OVCAR3 (cell line): Measurements from ENCODE around the genes MYH14, SHANK1 and GPR32.

GRCh38 chr19:49858008-49858803, 9.2 kb downstream of the PNKP start:
- RRBS = 96% methylated on average over 10 of the region's 33 CpGs

GRCh38 chr19:49860951-49861513, 6.3 kb downstream of the PNKP start:
- RRBS = no CpG with 5 or more reads among the region's 20 CpGs

DNA sequence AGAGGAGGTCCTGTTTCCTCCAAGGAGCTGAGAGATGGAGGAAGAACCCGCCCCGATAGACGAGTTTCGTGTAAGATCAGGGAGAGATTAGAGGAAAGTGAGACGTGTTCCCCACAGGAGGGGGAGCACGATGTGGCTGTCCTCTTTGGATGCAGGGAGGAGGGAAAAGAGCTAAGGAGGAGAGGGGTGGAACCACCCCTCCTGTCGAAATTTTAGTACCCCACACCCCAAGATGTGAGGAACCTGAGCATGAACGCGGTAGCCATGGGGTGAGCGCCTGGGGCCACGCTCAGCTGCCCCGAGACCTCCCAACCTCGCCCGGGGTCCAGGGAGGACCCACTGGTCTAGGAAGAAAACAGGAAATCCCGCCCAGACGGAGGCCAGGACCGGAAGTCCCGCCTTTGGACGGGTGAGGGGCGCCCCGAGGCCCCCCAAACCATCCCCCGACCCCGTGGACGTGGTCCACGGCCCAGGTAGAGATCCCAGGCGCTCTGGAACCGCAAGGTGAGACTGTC, 1.2 kb downstream of the AKT1S1 start:
- RRBS = 9% methylated on average over 4 of the region's 27 CpGs

GRCh38 chr19:49887211-49887883, 9.3 kb downstream of the IL4I1 start:
- RRBS = 45% methylated on average over 5 of the region's 22 CpGs

DNA sequence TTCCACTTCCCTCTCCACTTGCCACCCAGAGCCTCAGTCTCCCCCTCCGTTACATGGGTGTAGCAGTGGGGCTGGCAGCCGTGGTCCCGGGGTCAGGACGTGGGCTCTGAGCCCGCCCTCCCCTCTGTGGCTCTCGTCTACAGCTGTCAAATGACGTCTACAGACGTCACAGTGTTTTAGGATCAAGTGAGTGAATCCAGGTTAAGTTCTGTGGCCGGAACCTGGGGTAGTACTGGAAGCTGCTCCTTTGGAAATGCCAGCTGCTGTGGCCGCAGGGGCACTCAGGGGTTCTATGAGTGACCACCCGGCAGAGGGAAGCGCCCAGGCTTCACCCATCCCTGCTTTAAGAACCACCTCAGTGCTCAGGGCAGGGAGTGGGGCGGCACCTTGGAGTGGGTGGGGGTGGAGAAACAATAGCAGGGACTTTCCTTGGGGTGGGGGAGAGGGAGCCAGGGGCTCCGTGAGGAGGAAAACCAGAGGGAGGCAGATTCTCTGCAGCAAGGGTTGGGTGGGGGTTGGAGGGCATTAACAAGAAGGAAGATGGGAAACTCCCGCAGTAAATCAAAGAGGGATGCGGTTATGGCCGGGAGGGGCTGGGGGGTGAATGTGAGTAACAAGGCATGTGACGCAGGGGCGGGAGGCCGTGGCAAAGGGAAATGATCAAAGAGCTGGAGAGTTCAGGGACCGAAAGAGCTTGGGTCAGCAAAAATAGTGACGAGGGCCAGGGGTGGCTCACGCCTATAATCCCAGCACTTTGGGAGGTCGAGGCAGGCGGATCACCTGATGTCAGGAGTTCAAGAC, 836 bp upstream of the IL4I1 start:
- RRBS = 13% methylated on average over 2 of the region's 25 CpGs

DNA sequence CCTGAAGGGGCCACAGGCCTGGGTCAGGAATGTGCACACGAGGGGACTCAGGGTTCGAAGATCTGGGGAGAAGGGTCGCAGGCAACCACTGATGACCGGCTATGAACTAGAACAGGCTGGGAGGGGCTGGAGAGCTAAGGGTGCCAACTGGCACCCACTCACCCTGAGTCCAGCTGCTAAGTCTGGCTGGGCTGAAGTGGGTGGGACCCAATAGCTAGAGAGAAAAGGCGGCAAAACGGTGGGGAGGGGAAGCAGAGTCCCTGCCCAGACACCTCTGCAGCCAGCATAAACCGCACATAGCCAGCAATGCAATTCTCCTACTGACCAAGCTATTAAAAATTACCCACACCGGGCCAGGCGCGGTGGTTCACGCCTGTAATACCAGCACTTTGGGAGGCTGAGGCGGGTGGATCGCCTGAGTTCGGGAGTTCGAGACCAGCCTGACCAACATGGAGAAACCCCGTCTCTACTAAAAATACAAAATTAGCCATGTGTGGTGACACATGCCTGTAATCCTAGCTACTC, 4.3 kb upstream of the ATF5 start:
- RRBS = no CpG with 5 or more reads among the region's 16 CpGs

GRCh38 chr19:49927483-49928142, 1.4 kb upstream of the ATF5 start:
- RRBS = no CpG with 5 or more reads among the region's 10 CpGs

GRCh38 chr19:49988187-49989228, 27.5 kb upstream of the SIGLEC11 start:
- RRBS = no CpG with 5 or more reads among the region's 23 CpGs

- RRBS = no CpG with 5 or more reads among the region's 3 CpGs
Observed at GRCh38 chr19:50027210-50027697, 1.4 kb downstream of the ZNF473 start.

- RRBS = no CpG with 5 or more reads among the region's 11 CpGs
Observed at GRCh38 chr19:50099004-50099307, 64.1 kb downstream of the IZUMO2 start.

DNA sequence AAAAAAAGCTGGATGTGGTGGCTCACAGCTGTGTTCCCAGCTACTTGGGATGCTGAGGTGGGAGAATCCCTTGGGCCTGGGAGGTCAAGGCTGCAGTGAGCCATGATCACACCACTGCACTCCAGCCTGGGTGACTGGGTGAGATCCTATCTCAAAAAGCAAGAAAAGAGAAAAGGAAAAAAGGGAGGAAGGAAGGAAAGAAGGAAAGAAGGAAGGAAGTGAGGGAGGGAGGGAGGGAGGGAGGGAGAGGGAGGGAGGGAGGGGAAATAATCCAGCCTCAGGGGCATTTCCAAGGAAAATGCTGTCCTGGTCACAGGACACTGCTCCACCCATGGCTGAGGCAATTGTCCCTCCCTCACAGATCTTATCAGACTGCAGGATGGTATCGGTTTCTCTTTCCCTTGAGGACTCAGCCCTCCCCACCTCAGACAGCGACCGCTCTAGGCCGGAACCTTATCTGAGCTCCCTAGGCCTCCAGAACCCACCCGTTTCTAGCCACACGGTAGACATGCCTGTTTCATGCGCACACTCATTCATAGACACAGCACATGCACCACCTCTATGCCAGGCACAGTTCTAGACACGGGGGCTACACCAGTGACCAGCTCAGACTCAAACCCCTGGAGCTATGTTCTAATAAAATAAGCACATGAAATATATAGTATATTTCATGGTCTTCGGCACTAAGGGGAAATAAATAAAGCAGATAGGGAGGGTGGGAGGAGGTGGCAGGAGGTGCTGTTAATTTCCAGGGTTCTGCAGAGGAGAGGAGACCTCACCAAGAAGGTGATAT, 10.0 kb upstream of the IZUMO2 start:
- RRBS = no CpG with 5 or more reads among the region's 9 CpGs

GRCh38 chr19:50202977-50204217, at the start of gene MYH14:
Gene MYH14, plus strand, starts transcription at chr19:50203622.
- RRBS = 8% methylated on average over 26 of the region's 100 CpGs

DNA sequence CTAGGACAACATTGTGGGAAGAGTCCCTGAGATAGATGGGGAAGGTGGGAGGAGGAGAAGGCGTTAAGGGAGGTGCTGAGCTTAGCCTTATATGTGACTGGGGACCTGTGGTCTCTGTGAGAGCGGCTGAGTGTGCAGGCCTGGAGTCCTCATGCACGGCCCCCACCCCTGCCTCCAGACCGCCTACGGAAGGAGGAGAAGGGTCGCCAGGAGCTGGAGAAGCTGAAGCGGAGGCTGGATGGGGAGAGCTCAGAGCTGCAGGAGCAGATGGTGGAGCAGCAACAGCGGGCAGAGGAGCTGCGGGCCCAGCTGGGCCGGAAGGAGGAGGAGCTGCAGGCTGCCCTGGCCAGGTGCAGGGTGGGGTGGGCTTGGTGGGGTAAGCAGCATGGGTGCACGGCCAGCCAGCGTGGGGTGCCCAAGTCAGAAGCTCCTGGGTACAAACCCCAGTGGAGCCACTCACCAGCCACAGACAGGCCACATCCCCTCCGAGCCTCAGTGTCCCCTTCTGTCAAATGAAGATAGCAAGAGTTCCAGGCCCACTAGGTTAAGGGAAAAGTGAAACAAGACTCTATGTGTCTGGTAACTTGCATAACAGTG, 56.7 kb downstream of the KCNC3 start:
- RRBS = no CpG with 5 or more reads among the region's 13 CpGs

DNA sequence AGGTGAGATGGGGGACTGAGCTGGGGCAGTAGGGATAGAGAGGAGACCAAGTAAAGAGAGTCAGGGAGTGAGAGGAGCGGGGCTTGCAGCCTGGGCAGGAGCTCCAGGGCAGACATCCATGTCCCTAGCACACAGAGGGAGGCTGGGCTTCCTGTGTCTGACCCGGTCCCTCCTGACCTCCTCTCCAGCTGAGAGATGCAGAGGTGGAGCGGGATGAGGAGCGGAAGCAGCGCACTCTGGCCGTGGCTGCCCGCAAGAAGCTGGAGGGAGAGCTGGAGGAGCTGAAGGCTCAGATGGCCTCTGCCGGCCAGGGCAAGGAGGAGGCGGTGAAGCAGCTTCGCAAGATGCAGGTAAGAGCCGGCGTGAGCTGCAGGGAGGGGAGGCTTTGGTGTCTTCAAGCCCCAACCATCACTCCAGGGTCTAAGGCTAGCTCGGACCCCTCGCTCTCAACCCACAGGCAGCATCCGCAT, 38.4 kb downstream of the KCNC3 start:
- RRBS = 100% methylated on average over 2 of the region's 15 CpGs

- RRBS = no CpG with 5 or more reads among the region's 5 CpGs
Observed at GRCh38 chr19:50468791-50469032, 7.6 kb upstream of the EMC10 start.

GRCh38 chr19:50719547-50719929, at the start of gene SHANK1:
Gene SHANK1, minus strand, starts transcription at chr19:50719802.
- RRBS = 5% methylated on average over 18 of the region's 46 CpGs

GRCh38 chr19:50770227-50770650, at the start of gene GPR32:
Gene GPR32, plus strand, starts transcription at chr19:50770464.
- RRBS = no CpG with 5 or more reads among the region's 3 CpGs

DNA sequence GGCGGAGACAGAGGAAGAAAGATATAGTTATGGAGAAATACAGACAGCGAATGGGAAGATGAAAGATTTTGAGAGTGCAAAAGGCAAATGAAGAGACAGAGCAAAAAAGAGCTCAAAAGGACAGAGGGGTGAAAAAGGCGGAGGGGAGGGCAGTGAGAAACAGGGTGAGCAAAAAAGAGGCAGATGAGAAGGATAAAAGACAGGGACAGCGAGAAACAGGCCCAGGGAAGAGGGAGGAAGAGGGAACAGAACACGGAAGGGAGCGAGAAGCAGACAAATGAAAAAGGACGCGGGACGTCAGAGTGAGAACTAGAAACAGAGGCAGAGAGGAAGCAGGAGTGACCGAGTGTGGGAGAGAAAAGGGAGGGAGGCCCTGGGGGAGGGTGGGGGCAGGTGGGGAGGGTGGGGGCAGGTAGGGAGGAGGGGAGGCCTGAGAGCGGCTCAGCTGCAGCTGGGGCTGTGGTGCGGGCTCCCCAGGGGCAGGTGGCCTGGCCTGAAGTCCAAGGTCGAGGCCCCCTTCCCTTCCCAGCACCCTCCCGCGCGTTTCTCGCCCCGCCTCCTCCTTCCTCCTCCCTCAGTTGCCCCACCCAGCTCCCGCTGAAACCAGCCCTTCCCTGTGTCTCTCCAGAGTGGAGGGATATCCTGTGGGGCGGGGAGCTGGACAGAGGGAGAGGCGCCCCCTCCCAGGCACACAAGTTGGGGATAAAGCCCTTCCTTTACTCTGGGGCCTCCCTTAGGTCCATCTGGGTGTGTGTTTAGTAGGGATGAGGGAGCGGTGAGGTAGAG, 2.8 kb downstream of the KLK1 start:
- RRBS = no CpG with 5 or more reads among the region's 22 CpGs

DNA sequence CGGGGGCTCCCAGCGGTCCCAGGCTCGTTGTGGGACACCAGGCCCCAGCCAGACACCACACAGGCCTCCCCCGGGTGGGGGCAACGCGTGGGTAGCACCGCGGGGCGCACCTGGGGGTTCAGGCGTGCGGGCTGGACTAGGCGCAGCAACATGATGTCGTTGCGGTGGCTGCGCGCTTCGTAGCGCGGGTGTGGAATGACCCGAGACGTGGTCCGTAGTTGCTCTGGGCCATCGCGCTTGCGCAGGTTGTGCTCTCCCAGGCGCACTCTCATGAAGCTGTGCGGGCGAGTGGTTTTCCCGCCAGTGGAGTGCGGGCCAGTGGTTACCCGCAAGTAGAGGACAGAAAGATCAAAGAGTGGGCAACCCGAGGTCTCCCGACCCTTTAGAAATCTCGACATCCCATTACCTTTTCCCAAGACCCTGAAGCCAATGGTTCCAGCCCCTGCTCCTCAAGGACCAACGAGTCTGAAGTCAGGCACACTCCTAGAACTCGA, 3.3 kb upstream of the KLK1 start:
- RRBS = 70% methylated on average over 4 of the region's 36 CpGs

- RRBS = 5% methylated on average over 3 of the region's 26 CpGs
Observed at GRCh38 chr19:51107365-51108241, 606 bp downstream of the CTU1 start.